ENCODE measurements around a stretch of chr10.

DNA sequence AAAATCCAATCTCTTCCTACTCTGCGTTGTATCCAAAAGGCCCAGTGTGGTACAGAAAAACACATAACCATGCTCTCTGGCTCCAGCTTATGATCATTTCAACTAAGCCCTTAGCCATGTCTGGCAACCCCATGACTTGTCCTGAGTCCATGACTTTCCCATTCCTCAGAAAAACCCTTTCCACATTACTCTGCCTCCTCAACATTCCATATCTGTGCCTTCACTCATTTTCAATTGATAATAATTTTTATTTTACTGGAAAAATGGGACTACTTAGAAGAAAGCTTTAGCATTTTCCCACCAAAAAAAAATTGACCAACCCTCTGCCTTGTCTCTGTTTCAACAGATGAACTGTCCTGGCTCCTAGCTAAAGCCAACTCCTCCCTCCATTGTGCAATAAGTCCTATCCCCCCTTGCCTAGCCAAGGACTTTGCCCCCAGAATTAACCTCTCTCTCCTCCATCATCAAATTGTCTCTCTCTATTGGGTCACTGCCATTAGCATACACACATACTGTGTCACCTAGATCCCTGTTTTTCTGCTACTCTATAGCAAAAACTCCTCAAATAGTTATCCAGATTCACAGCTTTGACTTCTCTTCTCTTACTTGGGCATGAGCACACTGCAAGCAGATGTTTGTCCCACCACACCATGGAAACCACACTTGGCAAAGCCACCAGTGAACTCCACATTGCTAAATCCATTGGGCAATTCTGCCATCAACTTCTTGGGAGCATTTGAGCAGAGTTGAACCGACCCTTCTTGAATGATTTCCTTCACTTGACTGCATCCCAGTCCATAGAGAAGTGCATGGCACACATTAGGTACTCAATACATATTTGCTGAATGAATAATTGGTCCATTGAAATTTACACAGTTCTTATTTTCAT lies 91.3 kb upstream of the NEBL start:
- PRO-cap: no peak

DNA sequence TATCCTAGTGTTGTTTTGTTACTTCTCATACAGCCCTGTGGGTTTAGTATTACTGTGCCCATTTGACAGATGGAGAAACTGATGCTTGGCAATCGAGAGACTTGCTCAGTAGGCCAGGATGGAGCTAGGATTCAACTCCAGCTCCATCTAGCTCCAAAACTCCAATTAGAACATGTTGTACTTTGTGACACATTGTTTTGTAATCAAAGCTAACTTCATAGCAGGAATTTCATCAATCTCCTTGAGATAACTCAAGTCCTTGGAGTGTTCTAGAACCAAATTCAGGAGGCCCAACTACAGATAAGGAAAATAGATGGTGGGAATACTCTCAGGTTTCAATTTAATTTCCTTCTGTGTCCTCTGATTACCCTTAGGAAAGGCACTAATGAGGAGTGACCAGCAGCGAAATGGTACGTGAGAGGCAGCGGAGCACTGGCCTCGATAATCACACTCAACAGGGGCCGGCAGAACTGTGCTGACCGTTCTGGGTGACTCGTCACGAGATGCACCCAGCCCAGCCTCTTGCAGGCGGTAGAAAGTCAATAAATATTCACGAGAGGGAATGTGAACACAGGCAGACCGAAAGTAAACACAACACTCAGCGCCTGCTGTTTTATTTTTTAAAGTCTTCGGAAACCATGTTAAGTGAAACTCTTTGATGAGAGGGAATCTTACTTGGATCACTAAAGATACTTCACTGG lies 269.6 kb upstream of the NEBL start:
- PRO-cap: no peak

DNA sequence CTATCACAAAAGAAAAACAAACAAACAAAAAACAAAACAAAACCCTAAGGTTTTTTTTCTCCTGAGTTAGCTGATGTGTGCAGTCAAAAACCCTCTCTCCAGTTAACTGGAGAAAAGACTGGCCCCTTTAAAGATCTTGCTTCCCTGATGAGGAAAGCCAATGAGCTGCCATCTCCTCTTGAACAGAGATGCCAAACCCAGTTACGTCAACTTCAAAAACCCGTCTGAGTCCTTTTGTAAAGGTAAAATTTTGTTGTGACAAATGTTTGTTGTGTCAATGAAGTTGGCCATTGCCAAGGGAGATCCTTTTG lies 314.1 kb downstream of the SKIDA1 start:
- PRO-cap: no peak

DNA sequence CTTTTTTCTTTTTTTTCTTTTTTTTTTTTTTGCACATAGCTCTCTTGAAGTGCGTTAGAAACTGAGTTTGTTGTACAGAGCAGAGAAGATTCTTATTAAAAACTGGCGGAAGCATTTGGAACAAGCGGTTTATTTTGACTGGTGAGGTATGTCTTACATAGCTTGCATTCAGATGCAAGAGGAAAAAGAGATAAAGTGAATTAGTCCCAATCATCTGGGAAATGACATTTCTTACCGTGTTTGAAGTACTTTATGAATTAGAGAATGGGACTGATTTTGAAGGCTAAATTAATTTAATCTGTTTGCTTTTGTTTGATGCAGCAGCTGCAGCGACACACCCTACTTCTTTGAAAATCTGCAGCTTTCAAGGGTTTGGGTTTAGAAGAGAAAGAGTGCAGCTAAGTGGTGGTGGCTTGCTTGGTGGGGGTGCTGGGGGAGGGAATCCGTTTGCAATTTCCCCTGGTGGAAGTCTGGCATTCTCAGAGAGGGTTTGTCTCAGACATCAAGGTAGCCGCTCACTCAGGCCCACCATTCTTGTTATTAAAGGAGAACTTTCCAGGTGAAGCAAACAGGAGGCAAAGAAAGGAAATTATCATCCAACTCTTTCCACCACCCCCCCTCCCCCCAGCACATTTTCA lies 231.8 kb downstream of the SKIDA1 start:
- PRO-cap: no peak

GRCh38 chr10:21495257-21496266 lies 29.9 kb downstream of the SKIDA1 start:
- PRO-cap: no peak

GRCh38 chr10:21509327-21510272 lies 15.9 kb downstream of the SKIDA1 start:
- PRO-cap: no peak

DNA sequence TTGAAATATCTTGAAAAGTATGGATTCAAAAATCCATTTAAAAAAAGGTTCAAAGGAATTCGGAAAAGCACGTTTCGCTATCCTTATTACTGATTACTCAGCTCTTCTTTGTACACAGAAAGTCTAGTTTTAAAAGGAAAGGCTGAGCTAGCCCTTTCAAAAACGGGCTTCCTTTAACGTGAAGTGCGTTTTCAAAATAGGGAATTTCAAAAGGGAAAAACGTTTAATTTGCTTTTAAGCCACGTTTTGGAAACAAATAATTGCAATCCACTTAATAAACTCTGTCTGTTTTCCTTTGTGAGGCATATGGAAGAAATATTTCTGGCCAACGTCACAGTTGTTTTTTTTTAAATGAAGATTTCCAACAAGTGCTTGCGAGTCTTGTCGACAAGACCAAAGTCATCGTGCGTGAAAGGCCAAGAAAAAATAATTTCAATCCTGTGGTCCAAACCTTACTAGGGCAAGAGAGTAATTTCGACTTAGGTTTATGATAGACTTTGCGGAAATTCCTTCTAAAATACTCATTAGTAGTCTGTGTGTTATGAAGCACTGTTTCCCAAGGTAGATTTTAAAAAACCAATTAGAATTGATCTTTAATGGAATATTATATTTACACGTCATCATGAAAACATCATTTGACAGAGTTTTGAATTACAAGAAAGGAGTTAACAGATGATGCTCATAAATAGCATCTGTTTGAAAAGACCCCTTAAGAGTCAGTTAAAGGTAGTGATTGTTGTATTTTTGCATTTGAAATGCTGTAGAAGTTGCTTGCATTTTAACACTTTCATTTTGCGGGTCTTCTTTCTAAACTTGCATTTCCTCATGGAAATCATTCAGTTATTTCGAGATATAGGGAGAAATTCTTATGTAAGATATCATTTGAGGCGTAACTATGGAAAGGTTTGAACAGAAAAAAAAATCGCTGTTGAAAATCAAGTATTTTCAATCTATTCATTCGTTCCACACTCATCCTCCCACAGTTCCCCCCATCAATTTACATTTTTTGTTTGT lies 2.5 kb upstream of the SKIDA1 start:
- PRO-cap: no peak

GRCh38 chr10:21750345-21750929 lies 216.4 kb downstream of the MLLT10 start:
- PRO-cap: no peak

DNA sequence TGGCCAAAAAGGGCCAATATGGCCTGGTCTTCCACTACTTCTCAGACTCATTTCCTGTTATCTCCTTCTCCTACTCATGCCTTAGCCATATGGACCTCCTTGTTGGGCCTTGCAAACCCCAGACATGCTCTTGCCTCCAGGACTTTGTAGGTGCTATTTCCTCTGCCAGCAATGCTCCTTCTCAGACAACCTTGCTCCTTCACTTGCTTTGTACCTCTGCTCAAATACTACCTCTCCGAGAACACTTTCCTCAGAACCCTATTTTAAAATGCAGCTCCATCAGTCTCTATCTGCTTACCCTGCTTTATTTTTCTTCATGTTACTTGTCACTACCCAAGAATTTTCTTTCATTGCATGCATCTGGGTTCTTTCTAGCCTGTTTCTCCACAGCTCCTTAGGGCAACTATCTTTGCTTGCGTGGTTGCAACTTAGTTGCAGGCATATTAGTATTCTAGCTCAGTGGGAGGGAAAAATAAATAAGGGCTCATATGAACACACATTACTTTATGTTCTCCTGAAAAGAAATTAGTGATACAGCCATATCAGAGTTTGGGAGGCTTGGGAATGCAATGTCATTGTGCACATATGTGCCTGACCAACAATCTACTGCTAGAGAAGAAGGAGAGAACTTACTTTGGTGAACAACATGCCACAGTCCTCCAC lies 205.0 kb downstream of the DNAJC1 start:
- PRO-cap: no peak

DNA sequence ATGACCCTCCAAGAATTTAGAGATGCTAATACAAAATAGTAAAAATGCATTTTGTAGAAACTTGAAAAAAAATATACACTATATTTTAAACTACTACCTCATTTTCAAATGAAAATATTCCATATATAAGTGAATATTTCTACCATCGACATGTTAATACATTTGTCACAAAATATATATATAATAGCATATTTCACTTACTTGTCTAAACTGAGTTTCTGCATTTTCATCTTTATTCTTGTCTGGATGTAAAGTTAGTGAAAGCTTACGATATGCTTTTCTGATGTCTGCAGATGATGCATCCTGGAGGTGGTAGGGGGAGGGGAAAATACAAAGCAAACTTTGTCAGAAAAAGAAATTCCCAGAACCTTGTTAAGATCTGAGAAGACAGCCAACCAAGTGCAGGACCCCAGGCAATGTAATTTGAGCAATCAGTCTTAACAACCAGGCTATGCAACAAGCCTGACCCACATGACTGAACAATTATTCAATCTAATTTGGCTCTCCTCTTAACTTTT lies 74.6 kb downstream of the DNAJC1 start:
- PRO-cap: no peak

DNA sequence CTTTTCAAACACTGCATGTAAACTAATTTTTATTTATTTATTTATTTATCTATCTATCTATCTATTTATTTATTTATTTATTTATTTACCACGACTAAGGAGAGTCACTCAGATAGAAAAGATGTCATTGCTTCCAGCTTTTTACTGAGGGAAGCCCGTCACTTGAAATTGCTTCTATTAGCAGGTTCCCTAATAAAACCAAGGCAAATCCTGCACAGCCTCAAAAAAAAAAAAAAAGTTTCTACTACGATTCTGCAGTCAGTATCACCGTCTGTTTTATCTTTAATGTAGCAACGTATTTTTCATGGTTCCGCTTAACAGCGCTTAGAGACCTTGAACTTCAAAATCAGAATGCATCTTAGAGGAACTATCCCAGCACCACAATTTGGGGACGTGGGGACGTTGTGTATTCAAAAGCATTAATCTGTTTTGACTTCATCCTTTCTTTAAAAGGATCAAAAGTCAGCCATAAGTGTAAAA lies 33.3 kb upstream of the EBLN1 start:
- PRO-cap: unidirectional peak, plus-strand start at position 383 of the sequence

GRCh38 chr10:22334184-22334872 lies 11.0 kb upstream of the SPAG6 start:
- PRO-cap: no peak

DNA sequence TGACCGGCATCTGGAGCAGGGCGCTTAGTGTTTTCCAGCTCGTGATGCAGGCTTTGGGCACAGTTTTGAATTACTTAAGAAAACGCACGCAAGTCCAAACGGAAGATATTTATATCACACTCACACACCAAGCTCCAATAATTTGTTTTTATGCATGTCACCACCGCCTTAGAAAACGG lies 3.8 kb upstream of the SPAG6 start:
- PRO-cap: no peak

DNA sequence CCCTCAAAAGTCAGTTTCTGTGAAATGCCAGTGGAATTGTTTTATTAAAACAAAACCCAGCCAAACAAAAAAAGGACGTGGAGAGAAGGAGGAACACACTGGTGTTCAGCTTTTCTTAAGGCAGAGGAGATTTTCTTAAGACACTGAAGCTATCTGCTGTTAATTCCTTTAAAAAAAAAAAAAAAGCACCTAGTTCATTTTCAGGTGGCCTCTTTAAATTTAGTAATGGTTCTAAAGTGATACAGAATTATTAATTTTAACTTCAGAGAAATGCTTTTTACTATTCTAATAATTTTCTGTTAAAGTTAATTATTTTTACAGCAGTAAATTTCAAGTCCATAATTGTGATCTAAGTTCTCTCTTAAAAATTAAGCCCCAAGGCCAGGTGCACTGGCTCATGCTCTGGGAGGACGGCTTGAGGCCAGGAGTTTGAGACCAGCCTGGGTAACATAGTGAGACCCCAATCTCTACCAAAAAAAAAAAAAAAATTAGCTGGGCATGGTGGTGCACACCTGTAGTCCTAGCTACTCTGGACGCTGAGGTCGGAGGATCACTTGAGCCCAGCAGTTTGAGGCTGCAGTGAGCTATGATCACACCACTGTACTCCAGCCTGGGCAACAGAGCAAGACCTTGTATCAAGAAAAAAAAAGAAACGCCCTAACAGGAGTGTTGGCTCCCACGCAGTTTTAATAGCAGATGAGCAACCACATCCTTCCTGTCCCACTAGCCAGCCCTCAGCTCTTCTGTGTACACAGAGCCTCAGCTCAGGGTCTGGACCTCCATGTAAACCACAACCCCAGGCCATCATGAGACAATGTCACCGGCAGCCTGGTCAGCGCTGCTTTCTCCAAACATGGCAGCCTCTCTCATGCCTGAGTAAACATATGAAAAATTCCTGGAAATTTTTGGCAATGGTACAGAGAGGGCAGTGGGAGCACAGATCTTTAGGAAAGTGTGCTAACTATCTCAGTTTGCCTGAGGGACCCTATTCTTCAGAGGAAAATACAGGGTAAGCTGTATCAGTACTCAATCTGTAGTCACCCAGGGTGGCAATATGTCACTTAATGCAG lies 108.4 kb downstream of the PIP4K2A start:
- PRO-cap: unidirectional peak, plus-strand start at position 814 of the sequence

- PRO-cap: unidirectional peak, minus-strand start at chr10:22666656
Measured at GRCh38 chr10:22666457-22667032, 47.8 kb downstream of the PIP4K2A start.

DNA sequence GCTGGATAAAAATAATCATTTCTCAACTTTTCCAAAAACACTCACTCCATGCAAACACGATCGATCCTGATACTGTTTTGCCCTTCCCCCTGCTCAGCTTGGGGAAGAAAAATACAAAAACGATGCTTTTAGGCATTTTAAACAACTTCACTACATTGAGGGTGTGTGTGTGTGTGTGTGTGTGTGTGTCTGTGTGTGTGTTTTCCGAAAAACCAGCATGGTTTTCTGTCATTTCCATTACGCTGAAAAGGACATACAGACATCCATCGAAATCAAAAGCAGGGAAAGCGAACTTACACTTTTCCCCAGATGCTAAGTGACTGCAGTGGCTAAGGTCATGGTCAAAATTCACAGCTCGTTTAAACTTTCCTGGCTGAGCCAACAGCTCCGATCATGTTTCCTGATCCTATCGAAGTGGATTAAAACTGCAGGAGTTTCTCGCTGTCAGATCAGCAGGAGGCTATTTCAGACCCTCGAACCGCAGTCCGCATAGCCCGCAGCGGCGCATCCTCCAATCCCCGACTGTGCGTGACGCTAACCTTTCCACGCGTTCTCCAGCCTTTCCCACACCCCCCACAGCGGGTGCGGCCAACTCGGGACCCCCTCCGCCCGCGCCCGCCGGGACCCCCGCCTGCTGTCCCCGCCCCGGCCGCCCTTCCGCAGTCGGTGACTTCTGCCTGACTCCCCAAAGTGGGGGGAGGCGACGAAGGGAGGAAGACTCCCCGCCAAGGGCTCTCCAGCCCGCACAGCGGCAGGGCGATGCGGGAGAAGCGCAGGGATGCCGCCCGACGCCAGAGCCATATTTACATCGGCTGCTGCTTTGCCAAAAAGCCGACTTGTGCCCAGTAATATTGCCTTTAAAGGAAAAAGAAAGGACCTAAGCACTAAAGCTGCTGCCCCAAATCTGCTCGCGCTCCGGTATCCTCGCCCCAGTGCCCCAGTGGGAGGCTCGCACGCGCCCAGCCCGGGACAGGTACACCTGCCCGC lies 1.3 kb downstream of the PIP4K2A start:
- PRO-cap: bidirectional peak, plus-strand start at position 688 of the sequence, minus-strand start at position 524 of the sequence

- PRO-cap: no peak
Measured at GRCh38 chr10:22720695-22721128, 6.3 kb upstream of the PIP4K2A start.

GRCh38 chr10:23099741-23100909 lies 4.7 kb downstream of the MSRB2 start:
- PRO-cap: no peak

DNA sequence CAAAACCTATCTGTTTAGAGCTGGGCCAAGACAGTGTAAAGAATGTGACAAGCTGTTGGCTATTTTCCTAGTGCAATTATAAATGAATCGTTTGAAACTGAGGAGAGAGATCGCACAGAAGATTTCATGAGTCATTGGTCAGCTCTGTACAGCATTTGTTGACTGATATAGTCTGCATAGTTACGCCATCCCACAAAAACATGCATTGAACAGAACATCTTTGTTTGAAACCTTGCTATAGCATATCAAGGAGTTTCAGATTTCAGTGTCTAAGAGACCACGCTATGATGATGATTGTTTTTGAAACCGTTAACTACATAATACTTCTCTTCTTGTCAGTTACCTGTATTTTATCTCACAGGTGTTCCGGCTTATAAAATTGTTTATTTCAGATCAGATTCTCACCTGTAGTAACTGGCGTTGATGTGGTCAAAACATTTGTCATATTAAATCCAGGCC lies 1.3 kb upstream of the C10orf67 start:
- PRO-cap: no peak

DNA sequence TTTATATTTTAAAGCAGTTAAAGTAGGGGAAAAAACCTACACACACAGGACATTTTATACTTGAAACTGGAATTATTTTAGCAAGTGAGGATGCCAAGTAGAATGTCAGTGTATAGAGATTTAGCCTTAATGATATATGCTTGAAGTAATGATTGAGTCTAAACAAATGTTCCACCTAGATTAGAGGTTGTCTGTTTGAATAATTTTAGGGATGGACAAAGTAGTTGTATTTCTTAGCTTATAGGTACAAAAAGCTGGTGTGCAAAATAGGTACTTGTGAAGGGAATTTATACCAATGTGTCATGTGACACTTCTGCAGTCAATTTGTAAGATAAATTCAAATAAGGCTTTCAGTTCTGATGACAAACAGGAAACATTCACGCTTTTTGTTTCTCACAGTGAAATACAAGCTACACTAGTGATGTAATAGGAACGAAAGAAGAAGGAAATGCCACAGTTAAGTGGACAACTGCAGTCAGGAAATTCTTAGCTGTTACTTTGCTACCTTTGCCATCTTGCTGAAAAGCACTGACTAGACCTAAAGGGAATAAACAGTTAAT lies 9.8 kb downstream of the OTUD1 start:
- PRO-cap: bidirectional peak, plus-strand start at position 353 of the sequence, minus-strand start at position 358 of the sequence

All from pulmonary lymph node (tissue), 1 donor.